Smooth muscle cell (in vitro differentiated cells): ENCODE results near the genes PERM1, TNFRSF18 and ATAD3A.

- RAMPAGE, long total RNA = no peak
Measured at GRCh38 chr1:974541-975562, 7.0 kb downstream of the PERM1 start.

DNA sequence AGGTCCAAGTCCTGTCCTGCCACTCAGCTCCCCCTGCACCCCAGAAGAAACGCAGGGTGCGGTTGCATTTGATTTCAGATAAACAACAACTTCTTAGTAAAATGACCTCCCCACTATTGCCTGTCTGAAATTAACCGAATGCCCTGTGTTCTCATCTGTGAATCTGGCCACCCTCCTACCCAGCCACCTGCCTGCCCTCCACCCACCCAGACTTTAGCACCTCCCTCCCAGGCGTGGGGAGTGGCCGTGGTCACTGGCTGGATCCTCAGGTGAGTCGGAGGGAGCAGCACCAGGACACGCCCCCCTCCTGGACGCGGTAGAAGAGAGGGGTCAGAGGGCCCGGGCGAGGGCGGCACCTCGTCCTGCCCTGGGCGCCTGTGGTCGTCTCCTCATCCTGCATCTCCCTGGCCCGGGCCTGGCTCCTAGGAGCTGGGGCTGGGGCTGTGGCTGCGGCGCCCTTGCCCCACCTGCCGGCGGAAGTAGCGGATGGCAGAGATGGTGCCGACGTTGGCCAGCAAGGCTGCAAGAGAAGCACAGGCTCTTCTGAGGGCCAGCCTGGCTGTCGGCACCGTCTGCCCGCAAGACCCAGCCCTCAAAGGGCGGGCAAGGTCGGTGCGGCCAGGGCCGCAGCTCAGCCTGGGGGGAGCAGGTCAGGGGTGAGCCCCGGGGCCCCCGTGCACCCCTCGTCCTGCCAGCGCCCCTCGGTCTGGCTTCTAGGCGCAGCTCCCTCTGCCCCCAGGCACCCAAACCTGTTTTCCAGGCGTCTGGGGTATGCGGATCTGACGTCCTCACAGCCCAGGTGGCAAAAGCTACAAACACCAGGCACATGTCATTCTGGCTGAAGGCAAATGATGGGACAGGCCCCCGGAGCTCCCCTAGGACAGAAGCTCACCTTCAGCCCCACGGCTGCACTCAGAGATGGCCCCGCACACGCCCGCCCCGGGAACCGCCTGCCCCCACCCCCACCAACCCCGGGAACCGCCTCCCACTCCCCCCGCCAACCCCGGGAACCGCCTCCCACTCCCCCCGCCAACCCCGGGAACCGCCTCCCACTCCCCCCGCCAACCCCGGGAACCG is 5.8 kb downstream of the PERM1 start:
- RAMPAGE, long total RNA = no peak

DNA sequence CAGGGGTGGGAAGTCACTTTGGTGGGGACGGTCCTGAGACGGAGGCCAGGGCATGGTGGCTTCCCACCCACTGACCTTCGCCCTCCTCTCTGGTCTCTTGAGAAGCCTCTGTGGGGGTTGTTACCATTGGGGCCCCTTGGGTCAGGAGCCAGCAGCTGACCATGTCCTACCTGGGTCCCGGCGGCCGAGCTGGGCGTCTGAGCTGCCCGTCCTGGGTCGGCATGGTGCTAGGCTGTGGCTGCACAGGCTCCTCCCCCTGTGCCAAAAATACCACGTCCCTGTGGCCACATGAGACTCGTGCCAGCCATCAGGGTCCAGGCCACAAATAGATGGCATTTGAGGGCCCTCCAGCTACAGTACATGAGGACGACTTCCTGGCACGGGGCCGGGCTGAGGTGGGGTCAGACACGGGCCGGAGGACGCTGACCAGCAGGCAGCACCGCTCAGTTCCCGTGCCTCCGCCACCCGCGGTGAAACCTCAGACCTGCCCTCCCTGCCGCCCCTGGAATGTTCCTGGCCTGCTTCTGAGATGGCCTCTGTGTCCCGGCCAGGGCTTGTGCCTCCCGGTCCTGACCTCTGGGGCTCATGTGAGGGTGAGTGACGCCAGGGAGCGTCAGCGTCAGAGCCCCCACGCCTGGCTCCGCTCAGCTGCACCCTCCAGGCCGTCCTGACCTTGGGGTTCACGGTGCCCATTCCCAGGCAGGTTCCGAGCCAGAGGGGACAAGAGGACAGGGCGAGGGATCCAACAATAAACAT is at the start of gene PERM1:
Gene PERM1, minus strand, starts transcription at position 199 of the 756 bp plus-strand sequence.
- RAMPAGE, long total RNA = no peak

GRCh38 chr1:1001652-1002476 is 2.0 kb upstream of the HES4 start:
- RAMPAGE, long total RNA = no peak

DNA sequence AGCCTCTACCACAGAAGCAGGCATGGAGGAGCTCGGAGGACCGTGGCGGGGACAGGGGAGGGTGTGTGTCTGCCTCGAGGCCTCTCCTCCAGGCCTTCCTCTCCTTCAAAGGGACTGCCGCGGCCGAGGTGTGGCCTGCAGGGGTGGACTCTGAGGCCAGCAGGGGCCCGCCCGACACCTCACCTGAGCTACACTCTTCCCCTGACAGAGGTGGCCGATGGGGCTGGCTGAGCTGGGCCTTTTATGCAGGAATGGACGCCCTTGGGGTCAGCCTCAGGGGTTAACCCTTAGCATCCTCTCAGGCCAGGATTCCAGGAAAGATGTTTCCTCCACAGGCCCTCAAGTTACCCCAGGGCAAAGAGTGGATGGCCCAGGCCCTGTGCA is 9.4 kb upstream of the C1orf159 start:
- RAMPAGE, long total RNA = no peak

- RAMPAGE, long total RNA = no peak
Measured at GRCh38 chr1:1144005-1145065, 28.4 kb upstream of the C1orf159 start.

DNA sequence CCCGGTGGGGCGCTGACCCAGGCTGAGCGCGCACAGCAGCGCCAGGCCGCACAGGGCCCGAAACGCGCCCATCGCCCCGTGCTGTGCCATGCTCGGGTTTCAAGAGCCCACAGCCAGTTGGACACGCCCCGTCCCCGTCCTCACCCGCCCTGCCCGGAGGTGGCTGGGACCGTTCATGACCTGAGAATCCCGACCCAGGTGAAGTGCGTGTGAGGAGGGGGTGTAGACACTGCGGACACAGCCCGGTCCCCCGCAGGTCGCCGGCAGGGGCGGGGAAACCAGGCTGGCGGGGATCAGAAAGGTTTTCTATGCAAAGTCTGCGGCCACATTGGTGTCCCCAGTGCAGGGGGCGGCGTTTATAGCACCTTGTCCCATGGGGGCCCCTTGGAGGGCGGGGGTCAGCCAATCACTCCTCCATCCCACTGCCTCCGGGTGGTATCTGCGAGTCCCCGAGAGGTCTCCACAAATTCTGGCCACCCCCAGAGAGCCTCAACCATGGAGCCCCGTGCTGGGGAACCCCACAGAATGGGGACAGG is at the start of gene TNFRSF18:
Gene TNFRSF18, minus strand, starts transcription at position 111 of the 536 bp plus-strand sequence.
- RAMPAGE, long total RNA = no peak

DNA sequence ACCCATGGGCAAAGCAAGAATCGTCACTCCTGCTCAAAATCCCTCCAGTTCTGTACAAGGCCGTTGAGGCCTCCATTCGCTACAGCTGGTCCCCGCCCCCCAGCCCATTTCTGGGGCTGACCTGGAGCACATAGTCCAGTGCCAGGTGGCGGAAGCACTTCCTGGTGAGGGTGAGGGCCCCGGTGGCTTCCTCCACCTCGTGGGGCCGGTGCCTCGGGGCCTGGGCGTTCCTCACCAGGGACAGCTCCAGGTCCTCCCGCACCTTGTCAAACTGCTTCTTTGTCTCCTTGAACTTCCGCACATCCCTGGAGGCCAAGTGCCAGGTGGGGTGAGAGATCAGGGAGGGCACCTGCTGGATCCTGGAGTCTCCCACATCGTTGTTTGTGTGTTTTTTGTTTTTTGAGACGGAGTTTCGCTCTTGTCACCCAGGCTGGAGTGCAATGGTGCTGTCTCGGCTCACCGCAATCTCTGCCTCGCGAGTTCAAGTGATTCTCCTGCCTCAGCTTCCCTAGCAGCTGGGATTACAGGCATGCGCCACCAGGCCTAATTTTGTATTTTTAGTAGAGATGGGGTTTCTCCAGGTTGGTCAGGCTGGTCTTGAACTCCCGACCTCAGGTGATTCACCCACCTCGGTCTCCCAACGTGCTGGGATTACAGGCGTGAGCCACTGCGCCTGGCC is 7.2 kb downstream of the ACAP3 start:
- RAMPAGE, long total RNA = no peak

- RAMPAGE, long total RNA = no peak
Measured at GRCh38 chr1:1311185-1311715, 2.9 kb downstream of the PUSL1 start.

- RAMPAGE, long total RNA = no peak
Measured at GRCh38 chr1:1400765-1401692, 1.9 kb upstream of the CCNL2 start.

GRCh38 chr1:1406210-1407119 is 628 bp downstream of the MRPL20 start:
- RAMPAGE, long total RNA = no peak

- RAMPAGE, long total RNA = no peak
Measured at GRCh38 chr1:1511627-1512796, at the start of gene ATAD3A. Gene ATAD3A (plus strand): TSS chr1:1512162.

DNA sequence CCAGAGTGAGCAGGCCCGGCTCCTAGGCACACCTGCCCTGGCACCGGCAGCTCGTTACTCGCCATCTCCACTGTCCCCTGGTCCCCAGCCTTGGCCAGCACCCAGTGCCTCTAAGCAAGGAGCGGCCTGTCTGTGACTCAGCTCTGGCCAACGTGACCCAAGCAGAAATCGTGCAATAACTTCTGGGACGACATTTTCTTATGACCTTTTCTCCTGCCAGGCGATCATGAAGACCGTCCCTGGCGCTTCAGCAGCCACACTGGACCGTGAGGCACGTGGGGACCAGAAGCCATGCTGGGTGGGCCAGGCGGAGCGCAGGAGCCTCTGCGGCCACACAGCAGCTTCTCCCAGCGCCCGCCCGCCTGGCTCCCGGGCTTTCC is 2.2 kb upstream of the TMEM240 start:
- RAMPAGE, long total RNA = no peak

- RAMPAGE, long total RNA = no peak
Measured at GRCh38 chr1:1561989-1562948, 12.4 kb downstream of the SSU72 start.

DNA sequence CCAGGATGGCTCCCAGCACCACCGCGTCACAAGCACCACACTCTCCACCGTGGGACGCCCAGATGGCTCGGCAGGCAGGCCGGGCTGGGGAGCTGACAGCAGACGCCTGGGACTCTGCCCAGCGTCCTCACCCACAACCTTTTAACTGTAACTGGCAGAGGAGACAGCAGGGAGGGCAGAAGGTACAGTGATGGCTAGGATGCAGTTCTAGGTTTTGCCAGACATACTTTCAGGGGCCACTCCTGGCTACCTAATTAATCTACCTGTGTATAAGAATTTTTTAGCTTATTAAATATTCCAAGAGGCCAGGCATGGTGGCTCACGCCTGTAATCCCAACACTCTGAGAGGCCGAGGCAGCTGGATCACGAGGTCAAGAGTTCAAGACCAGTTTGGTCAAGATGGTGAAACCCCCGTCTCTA is 11.7 kb downstream of the SSU72 start:
- RAMPAGE, long total RNA = no peak

DNA sequence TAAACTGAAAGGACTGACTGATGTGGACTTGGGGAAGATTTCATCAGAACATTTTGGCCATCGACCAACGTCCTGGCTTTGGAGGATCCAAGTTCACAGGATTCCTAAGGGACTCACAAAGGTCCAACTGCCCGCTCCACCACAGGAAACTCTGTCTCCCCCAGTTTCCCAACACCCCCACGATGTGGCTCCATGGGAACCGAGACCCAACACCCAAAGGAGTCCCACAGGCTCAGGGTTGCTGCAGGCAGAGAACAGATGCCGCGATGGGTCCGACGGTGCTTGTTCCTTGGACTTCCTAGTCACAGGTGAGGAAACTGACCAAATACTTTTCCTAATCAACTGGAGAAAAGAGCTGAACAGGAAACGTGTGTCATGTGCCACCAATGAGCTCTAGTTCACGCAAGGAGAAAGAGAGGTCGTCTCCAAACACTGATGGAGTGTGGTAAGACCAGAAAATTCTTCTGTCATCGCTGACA is 9.2 kb downstream of the SSU72 start:
- RAMPAGE, long total RNA = no peak

GRCh38 chr1:1757290-1758530 is 20.6 kb downstream of the NADK start:
- RAMPAGE, long total RNA = no peak

DNA sequence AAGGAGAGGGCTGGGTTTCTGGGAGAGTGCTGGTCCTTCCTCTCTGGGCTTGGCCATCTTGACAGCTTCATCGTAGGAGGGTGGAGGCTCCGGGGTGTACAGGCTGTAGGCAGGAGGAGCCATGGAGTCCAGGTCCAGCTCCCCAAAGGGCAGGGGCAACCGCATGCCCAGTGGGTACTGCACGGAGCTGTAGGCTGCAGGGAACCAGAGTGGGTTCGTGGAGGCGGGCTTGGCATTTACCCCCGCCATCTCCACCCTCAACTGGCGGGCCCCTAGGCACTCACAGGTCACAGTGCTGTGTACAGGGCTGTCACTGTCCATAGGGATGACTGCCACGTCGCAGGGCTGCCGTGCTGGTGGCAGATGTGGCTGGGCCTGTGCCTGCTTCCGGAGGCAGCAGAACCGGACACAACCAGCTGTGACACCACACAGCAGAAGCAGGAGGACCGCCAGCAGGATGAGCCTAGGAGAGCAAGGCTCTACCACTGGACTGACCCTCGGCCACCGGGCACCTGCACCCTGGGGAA is 1.0 kb downstream of the TMEM52 start:
- RAMPAGE, long total RNA = no peak

DNA sequence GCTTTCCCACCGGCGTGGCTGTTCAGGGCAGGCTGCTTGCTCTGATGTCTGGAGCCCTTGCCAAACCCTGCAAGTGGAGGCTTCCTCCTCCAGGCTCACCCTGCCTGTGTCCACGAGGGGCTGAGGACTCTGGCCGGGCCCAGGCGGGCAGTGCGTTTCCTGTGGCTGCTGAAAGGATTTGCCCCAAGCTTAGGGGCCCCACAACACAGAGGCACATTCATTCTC is 24.4 kb upstream of the TMEM52 start:
- RAMPAGE, long total RNA = no peak

DNA sequence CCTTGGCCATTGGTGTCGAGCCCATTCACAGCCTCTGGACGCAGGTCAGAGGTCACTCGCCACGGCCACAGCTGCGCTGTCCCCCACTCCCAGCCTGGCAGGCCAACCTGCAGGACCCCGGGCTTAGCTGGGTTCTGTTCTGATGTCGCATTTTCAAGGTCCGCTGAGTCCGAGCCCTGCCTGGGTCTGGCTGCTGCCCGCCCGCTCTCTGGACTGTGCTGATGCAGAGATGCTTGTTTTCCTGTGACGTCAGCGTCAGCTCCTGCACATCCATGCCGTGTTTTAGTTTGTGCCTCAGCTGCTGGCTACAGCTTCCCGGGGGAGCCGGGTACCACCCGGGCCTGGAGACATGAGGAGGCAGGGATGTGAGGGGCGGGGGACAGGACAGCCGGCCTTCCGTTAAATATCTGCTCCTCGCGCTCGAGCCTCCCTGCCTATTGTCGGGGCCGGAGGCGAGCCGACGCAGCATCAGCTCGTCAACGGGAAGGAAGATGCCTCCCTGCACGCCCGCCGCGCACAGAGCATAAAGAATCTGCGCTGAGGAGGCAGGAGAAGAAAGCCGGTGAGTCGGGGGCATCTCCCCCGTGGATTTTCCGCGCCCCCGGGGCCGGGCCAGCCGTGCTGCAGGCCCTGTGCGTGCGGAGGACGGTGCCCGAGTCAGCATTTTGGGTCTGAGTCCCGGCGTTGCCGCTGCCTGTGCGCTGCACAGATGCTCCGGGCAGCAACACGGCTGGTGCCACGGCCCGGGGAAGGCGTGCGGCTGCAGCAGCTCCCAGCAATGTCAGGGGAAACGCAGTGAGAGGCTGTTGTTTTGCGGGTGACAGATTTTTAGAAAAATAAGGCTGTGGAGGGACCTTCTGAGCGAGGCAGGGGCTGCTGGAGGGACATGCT is 23.4 kb downstream of the PRKCZ start:
- RAMPAGE, long total RNA = no peak